Right cardiac atrium (tissue), 1 donor: ENCODE measurements around the genes EZR, TAGAP, ACAT2 and MAS1.

GRCh38 chr6:158812788-158813628 lies 6.2 kb downstream of the EZR start:
- PRO-cap, result no peak

DNA sequence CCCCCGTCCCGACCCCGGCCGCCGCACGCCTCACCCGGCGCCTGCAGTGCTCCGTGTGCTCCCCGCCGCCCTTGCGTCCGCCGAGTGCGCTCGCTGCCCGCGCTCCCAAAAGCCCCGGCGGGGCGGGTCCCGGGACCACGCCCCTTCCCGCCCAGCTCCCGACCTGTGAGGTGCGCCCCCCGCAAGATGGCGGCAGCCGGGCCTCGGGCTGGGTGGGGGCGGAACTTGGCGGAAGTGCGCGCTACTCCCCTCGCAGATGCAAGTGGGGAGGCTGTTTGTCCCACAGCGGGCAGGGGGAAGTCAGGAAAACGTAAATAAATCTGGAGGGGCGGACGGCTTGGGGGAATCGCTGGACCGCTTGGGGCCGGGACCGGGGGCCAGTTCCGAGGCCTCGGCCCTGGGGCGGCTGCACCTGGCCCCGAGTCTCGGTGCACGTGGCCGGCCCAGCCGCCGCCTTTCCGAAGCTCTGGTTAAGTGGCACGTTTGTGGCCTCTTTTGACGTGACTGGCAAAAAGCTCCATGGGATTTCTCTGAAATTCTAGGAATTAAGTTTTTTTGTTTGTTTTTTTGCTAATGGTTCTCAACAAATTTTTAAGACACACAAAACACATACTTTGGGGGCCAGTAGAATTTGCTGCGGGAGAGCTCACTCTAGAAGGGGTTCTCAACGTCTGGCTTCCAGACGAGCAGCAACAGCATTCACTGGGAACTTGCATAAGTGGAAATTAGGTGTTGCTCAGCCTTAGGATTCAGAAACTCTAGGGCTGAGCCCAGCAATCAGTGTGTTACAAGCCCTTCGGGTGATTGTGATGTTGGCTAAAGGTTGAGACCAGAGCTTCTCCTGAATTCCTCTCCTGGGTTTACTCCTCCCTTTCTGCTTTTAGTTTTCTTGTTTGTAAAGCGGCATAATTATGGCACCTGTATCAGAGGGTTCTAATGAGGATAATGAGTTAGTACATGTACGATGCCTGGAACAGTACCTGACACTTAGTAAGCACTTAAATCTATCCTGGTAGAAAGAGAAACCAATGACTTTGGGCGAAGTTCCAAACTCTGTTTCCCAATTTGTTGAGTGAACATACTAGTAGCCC lies at the start of gene EZR:
EZR (minus strand) TSS at position 86 of the 1,091 bp plus-strand sequence.
- PRO-cap, result bidirectional peak, plus-strand start at position 184 of the sequence, minus-strand start at position 82 of the sequence

DNA sequence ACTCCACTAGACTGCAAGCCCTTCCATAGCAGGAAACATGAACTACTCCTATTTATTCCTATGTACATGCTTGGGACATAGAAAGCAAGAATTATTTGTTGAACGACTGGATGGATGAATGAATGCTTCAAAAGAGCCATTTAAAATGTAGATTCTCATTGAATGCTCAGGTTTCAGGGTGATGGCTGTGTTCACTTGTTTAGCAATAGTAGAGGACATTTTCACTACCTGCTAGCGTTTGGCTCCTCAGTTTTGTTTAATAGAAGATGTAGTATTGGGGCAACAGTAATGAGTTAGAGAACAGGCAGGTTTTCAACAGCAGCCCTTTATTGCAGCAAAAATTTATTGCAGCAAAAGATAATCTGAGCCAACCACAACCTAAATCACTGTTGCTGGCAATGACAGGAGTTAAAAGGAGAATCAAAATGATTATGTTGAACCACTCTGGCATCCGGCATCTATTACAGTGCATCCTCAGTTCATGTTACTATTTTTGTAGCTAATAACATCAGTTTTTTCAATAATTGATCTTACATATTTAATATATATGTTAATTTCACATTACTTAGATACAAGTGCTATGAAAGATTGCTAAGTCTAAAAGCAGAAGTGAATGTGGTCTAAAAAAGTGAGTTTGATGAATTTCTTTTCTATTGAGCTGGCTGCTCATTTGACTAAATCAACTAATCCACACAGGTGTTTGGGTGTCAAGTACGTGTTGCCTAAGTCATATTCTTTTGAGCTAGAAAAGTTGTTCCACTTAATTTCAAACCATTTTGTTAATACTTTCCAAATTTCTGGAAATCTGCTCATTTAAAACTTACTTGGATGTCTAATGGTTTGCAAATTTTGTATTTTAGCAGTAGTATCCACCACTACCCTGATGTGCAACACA lies 46.4 kb upstream of the EZR start:
- PRO-cap, result no peak

GRCh38 chr6:158977291-158978087 lies 22.5 kb downstream of the RSPH3 start:
- PRO-cap, result no peak

- PRO-cap, result no peak
These were observed 9.5 kb downstream of the TAGAP start for GRCh38 chr6:159035041-159035921.

GRCh38 chr6:159044616-159045578 lies at the start of gene TAGAP:
Gene TAGAP (minus strand): TSS chr6:159044991.
- PRO-cap, result unidirectional peak, minus-strand start at chr6:159045016

- PRO-cap, result no peak
These were observed 59.2 kb upstream of the TAGAP start for GRCh38 chr6:159103879-159104407.

DNA sequence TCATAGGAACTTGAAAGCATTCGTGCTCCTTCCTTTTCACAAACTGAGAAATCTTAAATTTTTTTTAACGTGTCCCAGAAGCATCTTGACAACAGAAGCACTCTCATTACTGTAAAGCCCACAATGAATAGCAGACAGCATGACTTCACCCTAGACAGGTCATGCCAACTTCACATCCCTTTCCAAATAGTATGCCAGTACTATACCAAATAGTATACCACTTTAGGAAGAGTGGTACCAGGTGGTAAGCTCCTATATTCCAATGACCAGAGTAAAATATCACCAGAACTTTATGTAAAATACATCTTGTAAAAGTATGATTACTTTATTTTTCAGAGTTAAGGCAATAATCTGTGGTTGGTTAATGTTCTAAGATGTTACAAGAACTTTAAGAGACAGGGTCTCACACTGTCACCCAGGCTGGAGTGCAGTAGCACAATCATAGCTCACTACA lies 15.8 kb downstream of the SOD2 start:
- PRO-cap, result no peak

DNA sequence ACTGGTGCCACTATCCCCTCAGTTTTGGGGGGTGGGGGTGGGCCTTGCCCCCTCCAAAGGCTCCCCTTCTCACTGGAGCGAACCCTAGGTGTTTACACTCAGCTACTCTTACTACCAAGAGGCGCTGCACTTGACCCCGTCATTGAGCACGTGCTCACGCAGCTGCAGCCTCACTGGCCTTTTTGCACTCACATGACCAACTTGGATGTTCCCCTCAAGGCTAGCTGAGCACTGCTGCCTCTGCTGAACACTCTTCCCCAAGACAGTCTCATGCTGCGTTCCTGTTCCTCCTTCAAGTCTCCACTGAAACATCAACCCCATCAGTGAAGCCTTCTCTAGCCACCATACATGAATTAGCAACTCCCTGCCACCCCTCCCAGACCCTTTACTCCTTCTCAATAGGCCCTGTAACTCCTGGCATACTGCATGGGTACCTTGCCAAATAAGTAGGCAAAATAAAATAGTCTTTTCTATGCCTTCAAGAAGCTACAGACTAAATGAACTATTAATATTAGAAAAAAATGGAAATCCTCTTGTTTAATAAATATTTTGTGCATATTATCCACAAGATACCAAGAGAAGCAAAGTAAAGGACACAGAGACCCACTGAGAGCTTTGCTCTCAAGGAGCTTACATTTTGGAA lies 3.9 kb downstream of the SOD2 start:
- PRO-cap, result no peak

GRCh38 chr6:159692258-159693126 lies 549 bp downstream of the SOD2 start:
- PRO-cap, result unidirectional peak, plus-strand start at chr6:159692891

DNA sequence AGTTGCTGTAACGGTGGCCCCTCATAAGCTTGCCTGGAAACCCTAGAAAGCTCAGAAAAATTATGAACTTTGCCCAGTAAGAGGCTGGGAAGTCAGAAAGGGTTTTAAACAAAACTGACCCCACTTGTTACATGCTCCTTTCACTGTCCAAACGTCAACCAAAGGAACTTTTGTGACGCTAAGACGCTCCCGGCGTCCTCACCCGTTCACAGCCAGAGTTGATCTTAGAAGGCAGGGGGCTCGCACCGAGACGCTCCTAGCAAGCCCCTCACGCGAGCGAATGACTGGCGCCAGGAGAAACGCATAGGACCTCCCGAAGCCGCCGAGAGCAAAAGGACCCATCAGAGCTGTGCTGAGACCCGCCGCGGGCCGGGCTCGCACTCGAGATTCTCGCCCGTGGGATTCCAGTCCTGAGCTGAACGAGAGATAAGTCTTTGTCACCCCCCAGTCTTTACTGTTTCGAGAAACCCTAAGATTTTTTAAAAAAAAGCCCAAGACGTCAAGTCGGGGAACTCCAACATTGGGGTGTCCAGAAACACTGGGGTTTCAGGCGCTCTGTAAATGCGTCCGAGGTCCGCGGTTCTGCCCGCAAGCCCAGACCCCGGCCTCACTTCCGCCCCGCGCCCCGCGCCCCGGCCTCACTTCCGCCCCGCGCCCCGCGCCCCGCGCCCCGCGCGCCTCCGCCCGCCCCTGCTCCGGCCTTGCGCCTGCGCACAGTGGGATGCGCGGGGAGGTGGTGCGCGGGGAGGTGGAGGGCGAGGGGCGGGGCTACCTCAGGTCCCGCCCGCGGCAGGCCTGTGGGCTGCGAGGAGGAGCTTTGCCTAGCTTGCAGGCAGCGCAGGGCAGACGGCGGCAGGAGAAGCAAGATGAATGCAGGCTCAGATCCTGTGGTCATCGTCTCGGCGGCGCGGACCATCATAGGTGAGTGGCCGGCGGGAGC lies at the start of gene ACAT2:
ACAT2 (plus strand) TSS at position 824 of the 940 bp plus-strand sequence.
- PRO-cap, result bidirectional peak, plus-strand start at position 209 of the sequence, minus-strand start at position 226 of the sequence; bidirectional peak, plus-strand start at position 845 of the sequence, minus-strand start at position 718 of the sequence

DNA sequence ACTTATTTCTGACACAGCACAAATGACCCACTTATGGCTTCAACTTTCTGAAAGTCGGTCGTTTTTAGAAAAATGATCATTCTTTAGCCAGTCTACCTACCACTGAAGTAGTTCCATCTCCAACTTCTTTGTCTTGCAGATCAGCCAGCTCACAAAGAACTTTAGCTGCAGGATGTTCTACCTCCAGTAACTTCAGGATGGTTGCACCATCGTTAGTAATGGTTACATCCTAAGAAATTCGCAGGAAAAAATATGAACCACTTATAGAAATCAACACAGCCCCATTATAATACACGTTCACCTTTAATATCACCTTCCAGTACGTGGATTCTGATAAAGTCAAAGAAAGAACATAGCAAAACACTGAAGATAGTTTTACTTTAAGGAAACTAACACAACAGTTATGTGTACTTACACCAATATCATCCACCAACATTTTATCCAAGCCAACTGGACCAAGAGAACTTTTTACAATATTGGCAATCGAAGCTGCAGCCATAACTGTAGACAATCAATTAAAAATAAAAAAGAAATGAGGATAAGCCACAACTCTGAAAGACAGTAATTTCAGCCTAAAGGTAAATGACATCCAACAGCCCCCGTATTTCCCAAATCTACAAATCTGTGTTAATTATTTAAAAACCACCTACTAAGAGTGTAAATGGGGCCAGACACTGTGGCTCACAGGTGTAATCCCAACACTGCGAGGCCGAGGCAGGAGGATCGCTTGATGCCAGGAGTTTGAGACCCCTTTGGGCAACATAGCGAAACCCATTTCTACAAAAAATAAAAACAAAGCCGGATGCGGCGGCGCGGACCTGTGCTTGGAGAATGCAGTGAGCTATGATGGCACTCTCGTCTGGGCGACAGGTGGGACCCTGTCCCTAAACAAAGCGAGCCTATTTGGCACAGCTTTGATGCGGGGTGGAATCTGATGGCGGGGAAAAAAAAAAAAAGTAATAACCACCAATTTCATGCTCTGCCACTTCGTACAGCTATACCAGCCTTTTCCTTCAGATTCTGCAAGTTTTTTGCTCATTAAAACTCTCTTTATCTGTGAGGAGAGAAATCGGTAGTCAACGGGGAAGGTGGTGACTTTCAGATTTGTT lies 1.4 kb downstream of the TCP1 start:
- PRO-cap, result no peak

DNA sequence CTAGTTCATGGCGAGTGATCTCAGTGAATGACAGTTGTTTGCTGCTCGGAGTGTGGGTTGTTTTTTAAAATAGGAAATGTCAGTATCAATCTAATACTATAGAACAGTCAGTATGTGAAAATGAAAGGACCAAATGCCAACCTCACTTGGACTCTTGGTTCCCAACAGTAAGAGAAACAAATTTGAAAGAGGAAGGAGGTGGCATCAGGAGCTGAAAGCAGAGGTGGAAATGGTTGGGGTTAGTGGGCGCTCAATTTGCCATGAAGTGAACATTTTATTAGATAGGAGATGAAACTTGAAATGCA lies 1.6 kb upstream of the PNLDC1 start:
- PRO-cap, result no peak

DNA sequence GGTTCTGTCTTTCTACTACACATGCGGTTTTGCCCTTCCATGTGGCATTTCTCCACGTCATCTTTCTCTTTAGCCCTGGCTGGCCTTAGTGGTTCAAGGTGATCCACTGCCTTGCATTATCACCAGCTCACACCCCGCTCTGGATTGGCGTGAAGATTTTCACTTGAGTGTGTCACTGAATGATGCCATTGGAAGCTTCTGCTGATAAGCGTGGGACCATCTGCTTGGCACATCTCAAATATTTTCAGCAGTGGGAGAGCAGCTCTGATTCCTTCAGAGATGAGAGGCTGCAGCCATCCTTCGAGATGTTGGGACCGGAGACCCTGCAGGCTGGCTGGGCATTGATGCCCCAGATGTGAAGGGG lies at the start of gene MAS1:
MAS1 (plus strand) TSS at position 267 of the 364 bp plus-strand sequence.
- PRO-cap, result no peak

DNA sequence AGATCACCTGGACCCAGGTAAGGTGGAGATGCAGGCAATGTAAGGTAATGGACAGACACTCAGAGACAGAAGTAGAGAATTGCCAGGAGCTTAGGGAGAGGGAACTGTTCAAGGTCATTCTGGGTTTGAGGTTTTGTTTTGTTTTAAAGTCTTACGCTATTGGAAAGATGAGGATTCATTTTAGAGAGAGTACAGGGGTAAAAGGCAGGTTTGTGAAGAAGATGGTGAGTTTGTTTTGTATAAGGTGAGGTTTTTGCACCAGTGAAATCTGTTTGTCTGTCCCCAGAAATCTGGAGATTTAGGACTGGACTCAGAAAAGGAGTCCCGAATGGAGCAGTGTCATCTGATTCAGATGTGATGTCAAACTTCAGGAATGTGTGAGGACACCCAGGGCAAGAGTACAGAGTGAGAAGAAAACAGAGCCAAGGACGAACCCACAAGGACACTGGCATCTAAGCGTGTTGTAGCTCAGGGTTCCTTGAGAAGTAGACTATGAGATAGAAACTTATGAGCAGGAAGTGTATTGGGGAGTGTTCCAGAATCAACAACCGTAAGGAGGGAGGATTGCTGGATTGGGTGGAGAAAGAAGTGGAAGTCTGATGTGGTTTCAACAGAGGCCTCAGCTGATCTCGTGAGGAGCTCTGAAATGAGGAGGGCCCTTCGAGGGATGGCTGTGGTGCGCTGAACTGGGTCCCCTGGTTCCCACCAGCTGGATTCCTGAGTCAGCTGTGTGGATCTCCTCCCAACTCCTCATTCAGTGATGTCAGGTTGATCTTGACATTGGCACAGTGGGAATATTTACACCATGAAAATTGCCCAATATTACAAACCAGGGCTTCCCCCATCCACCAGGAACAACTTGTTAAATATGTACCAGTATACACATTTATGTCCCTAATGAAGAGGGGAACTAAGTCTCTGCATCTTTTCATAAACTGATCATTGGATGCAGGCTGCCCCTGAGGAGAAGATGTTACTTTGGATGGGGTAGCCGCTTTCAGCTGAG lies 25.8 kb upstream of the IGF2R start:
- PRO-cap, result no peak

DNA sequence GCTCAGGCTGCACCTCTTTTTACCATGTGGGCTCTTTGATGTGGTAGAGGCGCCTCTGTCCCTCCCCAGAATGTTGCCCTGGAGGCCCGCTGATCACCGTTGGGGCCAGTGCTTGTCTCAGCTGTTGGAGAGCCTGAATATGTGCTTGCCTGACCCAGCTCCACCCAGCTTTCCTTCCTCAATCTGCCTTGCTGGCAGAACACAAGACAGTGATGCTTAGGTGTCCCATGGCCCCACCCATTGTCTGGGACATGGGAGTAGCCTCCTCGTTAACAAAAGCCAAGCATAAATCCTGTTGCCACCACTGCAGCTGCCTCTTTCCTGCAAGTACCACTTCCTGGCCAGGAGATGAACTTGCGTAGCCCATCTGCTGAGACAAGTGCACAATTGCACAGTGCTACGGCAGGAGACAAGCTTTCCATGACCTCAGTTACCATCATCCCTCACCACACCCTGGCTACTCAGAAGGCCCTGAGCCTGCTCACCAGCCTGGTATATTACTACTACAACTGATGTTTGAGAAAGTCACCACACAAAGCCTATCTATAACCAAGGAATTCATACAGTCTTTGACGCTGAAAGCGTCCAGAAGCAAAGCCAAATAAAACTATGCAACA lies 47.4 kb downstream of the IGF2R start:
- PRO-cap, result no peak

- PRO-cap, result no peak
These were observed 55.3 kb downstream of the IGF2R start for GRCh38 chr6:160023749-160025091.

DNA sequence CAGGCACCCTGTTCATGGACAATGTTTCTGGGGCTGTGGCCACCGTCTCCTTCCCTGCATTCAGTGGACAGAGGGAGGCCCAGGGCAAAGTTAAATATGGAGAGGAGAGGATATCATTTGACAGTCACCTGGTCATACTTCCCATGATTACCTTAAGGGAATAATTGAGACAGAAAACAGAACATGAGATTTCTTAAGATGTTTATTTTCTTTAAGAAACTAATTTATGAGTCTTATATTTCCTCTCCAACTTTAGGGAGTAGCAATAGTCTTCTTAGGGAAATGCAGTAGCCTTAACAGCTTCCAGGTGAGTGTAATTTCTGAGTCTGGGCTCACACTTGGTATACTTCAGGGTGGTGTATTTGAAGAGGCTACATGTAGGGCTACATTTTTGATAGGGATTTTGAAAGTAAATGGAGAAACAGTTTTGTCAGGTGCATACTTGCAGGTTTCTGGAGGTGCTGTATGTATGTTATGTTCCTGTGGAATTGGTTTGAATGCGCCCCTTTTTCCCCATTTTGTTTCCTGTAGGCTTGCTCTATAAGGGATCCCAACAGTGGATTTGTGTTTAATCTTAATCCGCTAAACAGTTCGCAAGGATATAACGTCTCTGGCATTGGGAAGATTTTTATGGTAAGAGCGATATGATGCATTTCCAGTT lies 64.0 kb upstream of the SLC22A1 start:
- PRO-cap, result no peak

DNA sequence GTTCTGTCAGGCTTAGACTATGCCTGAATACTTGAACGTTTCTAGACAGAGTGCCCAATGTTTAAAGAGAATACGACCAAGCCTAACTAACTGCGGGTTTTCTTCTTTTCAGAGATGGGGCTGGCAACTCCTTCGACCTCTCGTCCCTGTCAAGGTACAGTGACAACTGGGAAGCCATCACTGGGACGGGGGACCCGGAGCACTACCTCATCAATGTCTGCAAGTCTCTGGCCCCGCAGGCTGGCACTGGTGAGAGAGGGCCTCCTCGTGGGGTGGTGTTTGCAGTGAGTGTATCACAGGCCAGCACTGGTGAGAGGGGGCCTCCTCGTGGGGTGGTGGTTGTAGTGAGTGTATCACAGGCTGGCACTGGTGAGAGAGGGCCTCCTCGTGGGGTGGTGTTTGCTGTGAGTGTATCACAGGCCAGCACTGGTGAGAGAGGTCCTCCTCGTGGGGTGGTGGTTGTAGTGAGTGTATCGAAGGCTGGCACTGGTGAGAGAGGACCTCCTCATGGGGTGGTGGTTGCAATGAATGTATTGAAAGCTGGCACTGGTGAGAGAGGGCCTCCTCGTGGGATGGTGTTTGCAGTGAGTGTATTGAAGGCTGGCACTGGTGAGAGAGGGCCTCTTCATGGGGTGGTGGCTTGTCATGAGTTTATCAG lies 53.3 kb upstream of the SLC22A1 start:
- PRO-cap, result no peak

DNA sequence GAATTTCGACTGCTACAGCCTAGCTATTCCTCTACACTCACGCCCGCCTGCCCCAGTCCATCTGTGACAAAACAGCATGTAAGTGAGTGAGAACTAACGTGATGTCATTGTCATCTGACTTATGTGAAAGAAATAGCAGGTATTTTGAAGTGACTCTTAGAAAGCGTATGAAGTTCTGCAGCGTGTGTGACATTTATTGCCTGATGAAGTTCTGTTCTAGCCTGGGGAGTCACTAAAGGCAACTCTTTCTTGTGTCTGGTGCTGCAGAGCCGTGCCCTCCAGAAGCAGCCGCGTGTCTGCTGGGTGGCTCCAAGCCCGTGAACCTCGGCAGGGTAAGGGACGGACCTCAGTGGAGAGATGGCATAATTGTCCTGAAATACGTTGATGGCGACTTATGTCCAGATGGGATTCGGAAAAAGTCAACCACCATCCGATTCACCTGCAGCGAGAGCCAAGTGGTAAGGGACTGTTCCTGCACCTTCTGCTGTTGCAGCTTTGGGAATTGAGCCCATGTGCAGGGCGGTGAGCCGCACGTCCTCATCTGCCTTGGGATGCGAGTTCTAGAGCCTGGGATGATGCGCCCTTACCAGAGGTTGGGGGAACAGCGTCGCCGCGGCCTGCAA lies 51.9 kb upstream of the SLC22A1 start:
- PRO-cap, result no peak